ENCODE measurements around a stretch of chr16.

- PRO-cap: no peak
- RAMPAGE, long total RNA, 5 experiments: start-site peak on the plus strand in 1 of 5 experiments, at chr16:90021020-90021243 at its widest, 5 reads per replicate
- RRBS: no CpG with 5 or more reads among the region's 5 CpGs
These were observed 1.5 kb upstream of the GAS8 start for GRCh38 chr16:90020724-90021620.

- PRO-cap: unidirectional peak, plus-strand start at chr16:90102273
- RAMPAGE, long total RNA, 5 experiments: start-site peak on the plus strand in 2 of 5 experiments, at chr16:90102257-90102511 at its widest, 6 to 18 reads per replicate
- RRBS: no CpG with 5 or more reads among the region's 12 CpGs
These were observed 25.0 kb upstream of the PRDM7 start for GRCh38 chr16:90101987-90102706.